ENCODE data around the genes PPP1R14B, GPR137, RPS6KA4 and SLC22A12.

DNA sequence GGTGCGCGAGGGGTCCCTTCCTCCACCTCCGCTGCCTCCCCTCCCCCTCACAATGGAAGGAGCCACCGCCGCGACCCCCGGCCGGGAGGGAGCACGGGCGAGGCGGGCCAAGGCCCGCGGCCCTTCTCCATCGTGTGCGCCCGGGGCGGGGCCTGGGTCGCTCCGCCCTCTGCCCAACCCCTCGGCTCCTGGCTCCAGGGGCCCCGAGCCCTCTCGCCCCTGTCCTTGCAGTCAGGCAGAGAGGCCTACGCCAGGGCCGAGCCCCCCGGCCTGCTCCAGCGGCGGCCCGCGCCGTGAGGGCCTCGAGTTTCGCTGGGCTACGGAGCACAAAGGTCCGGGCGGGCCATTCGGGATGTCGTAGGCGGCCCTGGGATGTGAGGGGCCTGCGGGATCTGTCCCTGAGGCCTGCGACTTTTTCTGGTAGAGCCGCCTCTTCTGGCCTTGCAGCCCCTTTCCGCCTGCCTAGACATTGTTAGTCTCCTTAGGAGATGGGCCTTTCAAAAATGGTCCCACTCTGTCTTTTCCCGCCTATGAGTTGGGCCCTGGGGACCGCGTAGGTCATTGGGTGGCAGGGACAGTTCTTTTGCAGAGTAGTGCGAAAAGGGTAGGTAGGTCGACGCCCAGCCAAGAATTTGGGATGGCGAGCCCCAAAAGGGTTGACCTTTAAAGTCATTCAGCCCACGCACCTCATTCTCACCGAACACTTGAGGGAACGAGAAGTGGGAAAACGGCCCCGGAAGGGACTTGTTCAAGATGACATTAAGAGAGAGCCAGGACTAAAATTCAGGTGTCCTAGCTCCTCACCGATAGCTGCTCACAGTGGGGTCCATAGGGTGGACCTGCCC, 603 bp downstream of the OTUB1 start:
- PRO-cap: no peak

GRCh38 chr11:63996505-63997522, 10.6 kb downstream of the OTUB1 start:
- PRO-cap: no peak

GRCh38 chr11:64036212-64037393, 872 bp downstream of the FLRT1 start:
- PRO-cap: no peak

DNA sequence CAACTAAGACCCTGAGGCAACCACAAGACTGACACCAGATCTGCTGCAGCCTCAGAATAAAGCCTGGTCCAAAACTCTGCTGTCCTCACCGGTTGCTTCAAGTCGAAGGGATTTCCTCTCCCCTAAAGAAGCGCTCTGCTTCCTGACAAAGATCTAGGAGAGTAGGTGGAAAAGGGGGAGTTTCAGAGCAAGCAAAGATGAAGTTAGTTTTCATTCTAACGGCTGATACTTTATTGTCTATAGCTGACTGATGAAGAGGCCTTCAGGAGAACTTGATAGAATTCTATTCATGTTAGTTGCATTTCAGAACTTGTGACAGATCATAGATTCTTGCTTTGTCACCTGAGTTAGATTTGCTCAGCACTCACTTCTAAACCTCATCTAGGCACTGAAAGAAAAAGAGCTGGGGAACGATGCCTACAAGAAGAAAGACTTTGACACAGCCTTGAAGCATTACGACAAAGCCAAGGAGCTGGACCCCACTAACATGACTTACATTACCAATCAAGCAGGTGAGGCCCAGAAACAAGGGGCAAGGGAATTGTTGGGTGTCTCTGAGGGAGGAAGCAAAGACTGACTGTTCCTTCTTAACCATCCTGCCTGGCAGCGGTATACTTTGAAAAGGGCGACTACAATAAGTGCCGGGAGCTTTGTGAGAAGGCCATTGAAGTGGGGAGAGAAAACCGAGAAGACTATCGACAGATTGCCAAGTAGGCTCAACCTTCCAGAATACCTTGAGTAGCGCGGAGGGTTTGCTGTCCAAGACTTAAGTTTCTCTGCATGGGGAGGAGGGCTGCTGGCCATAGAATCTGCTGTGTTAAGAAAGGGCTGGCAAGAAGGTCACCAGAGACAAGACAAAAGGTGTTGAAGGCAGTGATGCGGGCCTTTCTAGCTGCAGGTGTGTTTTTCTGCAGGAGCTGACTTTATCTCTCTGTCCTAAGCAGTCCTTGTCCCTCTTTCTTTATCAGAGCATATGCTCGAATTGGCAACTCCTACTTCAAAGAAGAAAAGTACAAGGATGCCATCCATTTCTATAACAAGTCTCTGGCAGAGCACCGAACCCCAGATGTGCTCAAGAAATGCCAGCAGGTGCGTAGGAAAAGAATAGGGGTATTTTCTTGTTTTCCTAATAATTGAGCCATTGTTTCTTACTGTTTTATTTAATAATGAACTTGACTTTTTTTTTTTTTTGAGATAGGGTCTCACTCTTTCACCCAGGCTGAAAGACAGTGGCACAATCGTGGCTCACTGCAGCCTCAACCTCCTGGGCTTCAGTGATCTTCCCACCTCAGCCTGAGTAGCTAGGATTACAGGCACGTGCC, 9.2 kb upstream of the FERMT3 start:
- PRO-cap: no peak

DNA sequence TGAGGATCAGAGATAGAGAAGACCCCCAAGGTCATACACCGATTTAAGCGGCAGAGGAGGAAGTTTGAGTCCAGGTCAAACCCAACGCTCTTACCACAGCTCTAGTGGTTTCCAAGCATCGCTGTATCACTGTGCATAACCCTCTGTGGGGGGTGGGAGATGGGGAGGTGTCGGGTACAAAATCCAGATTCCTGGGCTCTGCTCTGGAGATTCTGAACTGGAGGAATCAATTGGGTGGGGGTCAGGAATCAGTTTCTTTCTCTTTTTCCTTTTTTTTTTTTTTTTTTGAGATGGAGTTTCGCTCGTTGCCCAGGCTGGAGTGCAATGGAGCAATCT, 694 bp downstream of the DNAJC4 start:
- PRO-cap: no peak

DNA sequence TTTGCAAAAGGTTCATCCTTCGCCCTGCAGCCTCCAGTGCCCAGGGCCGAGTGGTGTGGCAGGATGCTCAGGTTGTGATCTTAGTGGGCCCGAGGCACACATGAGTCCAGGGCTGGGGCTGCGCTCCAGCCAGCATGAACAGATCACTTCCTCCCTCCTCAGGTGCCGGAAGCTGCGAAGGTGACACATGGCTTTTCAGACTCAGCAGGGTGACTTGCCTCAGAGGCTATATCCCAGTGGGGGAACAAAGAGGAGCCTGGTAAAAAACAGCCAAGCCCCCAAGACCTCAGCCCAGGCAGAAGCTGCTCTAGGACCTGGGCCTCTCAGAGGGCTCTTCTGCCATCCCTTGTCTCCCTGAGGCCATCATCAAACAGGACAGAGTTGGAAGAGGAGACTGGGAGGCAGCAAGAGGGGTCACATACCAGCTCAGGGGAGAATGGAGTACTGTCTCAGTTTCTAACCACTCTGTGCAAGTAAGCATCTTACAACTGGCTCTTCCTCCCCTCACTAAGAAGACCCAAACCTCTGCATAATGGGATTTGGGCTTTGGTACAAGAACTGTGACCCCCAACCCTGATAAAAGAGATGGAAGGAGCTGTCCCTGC, 2.6 kb upstream of the ENSG00000286264 start:
- PRO-cap: no peak

DNA sequence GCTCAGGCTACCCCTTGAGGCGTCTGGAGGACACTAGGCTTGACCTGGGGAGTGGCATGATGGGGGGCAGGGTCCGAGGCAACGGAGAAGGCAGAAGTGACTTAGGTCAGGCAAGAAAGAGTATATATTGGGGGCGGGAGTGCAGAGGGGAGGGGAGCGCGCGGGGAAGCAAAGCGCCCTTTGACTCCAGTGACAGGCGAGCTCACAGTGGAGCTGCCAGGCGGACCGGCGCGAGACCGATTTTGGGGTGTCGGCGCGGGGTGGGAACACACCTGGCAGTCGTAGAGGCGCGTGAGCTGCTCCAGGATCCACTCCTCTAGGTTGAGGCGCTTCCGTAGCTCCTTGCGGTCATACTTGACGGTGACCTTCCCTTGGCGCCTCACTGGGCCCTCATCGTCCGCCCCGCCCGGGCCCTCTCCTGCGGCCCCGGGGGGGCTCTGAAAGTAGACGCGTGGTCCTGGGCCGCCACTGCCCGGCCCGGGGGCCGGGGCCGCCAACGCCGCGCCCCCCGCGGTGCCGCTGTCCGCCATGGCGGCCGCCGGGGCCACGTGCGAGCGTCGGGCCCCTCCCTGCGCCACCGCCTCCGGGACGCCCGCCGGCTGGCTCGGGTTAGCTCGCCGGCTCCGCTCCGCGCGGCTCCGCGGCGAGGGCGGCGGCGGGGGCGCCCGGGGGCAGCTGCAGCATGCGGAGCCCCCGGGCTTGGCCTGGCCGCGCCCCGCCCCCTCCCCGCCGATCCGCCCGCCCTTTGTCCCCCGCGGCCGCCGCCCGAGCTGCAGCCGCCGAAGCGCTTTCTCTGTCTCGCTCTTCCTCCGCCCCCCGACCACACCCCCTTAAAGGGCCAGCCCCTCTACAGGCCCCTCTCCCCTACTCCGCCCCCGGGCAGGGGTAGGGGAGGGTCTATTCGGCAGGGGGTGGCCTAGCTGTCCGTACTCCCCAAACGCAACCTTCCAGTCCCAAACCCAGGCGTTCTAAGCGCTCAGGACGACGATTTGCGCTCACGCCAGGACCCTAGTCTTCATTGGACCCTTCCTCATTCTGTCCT, at the start of gene PPP1R14B:
TSS of gene PPP1R14B (minus strand) at position 800 of the 1,042 bp plus-strand sequence.
- PRO-cap: bidirectional peak, plus-strand start at position 189 of the sequence, minus-strand start at position 206 of the sequence; bidirectional peak, plus-strand start at position 239 of the sequence, minus-strand start at position 244 of the sequence; bidirectional peak, plus-strand start at position 747 of the sequence, minus-strand start at position 772 of the sequence

- PRO-cap: no peak
Measured at GRCh38 chr11:64258647-64259405, 7.5 kb downstream of the PLCB3 start.

- PRO-cap: bidirectional peak, plus-strand start at chr11:64285826, minus-strand start at chr11:64285700
Measured at GRCh38 chr11:64285637-64286205, at the start of gene GPR137. TSS of gene GPR137 (plus strand) at chr11:64285848.

DNA sequence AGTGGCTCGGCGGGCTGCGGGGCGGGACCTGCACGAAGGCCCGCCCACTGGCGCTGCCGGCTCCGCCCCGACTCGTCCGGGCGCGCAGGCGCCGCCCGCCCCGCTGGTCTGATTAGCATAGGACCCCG, 111 bp upstream of the ESRRA start:
- PRO-cap: no peak

DNA sequence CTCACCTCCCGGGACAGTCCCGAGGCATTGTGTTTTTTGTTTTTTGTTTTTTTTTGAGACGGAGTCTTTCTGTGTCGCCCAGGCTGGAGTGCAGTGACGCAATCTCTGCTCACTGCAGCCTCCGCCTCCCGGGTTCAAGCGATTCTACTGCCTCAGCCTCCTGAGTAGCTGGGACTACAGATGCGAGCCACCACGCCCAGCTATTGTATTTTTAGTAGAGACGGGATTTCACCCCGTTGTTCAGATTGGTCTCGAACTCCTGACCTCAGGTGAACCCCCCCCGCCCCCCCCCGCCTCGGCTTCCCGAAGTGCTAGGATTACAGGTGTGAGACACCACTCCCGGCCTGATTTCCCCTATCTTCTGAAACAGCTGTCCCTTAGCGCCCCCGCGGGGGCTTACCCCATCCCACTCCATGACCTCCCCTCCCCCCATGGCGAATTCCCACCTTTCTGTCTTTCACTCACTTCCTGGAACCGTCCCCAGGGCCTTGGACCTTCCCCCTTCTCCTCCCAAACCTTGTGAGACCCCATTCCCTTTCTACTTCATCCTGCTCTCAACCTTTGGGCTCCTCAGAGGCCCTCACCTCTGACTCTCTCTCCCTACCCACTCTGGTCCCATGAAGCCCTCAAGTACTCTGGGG, 763 bp downstream of the PRDX5 start:
- PRO-cap: no peak

DNA sequence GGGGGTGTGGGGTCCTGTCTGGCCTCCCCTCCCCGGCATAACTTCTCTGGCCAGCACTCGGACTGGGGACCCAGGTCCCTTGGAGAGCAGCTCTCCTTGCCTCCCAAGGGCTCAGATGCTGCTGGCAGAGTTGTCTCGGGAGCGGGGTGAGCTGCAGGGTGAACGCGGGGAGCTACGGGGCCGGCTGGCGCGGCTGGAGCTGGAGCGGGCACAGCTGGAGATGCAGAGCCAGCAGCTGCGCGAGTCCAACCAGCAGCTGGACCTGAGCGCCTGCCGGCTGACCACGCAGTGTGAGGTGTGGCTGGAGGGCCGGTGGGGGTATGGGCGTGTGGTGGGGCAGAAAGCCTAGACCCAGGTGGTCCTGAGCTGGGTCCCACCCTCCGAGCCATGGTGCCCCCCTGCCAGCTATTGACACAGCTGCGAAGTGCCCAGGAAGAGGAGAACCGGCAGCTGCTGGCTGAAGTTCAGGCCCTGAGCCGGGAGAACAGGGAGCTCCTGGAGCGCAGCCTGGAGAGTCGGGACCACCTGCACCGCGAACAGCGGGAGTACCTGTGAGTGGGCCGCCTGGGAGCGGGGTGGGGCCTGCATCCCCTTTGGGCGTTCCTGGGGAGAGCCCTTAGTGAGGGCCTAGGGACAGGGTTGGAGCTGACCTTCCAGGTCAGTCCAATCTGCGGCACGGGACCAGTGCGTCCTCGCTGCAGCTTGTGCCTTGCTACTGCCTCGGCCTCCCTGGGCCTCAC, 5.8 kb upstream of the RPS6KA4 start:
- PRO-cap: no peak

DNA sequence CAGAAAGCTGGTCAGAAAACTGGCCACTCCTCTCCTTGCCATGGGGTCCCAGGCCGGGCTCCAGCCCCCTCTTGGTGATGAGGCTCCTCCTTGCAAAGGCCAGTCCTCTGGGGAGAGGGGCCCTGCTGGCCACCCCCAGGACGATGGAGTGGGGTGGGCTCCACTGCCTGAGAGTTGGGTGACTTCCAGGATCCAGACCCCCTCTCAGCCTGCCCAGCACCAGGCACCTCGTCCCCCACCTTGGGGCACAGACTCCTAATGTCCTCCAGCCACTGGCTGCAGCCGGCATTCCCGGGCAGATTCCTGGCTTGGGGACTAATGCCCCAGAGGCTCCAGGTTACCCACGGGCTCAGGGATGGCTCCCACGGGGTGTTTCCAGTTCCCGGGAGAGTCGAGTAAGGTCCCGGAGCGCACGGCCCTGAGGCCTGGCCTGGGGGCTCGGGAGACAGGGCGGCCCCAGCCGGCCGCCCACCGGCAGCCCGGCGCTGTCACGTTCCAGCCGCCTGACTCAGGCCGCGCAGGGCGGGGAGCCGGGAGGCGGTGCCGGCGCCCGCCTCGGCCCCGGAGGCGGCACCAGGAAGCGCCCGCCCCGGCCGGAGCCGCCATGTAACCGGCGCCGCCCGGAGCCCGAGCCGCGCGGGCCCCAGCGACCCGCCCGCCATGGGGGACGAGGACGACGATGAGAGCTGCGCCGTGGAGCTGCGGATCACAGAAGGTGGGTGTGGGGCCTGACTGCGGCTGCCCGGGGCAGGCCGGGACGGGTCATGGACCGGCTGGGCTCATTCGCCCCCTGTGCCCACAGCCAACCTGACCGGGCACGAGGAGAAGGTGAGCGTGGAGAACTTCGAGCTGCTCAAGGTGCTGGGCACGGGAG, at the start of gene RPS6KA4:
TSS of gene RPS6KA4 (plus strand) at position 587 of the 874 bp plus-strand sequence.
- PRO-cap: bidirectional peak, plus-strand start at position 635 of the sequence, minus-strand start at position 510 of the sequence

- PRO-cap: no peak
Measured at GRCh38 chr11:64591030-64591375, at the start of gene SLC22A12. TSS of gene SLC22A12 (plus strand) at chr11:64591220.

DNA sequence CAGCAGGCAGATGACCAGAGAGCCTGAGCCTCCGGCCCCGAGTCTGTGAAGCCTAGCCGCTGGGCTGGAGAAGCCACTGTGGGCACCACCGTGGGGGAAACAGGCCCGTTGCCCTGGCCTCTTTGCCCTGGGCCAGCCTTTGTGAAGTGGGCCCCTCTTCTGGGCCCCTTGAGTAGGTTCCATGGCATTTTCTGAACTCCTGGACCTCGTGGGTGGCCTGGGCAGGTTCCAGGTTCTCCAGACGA, 278 bp downstream of the SLC22A12 start:
- PRO-cap: no peak

DNA sequence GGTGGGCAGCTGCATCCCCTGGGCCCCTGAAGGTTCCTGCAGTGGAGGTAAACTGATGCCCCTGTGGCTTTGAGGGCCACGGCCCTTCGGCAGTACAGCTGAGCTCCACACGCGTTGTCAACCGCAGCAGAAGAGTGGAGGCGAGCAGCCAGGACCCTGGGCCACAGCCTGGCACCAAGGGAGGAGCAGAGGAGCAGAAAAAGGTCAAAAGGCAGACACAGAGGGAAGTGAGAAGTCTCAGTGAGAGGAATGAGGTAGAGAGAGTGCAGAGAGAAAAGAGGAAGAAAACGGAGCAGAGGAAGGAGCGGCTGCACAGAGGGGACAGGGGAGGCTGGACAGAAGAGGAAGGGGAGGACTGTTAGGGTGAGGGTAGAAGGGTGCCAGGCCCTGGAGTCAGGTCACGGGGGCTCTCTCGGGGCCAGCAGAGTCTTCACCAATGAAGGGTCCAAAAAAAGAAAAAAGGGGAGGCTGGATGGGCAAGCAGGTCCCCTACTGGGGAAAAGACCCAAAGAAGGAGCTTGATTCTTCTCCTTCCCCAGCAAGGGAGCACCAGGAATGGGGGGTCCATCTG, 64.2 kb downstream of the SLC22A12 start:
- PRO-cap: no peak

GRCh38 chr11:64742711-64743736, 918 bp downstream of the RASGRP2 start:
- PRO-cap: bidirectional peak, plus-strand start at chr11:64743125, minus-strand start at chr11:64742953; bidirectional peak, plus-strand start at chr11:64743525, minus-strand start at chr11:64743450

- PRO-cap: unidirectional peak, plus-strand start at chr11:64743851
Measured at GRCh38 chr11:64743737-64743882, 332 bp downstream of the RASGRP2 start.

GRCh38 chr11:64758936-64759646, 683 bp downstream of the PYGM start:
- PRO-cap: no peak

DNA sequence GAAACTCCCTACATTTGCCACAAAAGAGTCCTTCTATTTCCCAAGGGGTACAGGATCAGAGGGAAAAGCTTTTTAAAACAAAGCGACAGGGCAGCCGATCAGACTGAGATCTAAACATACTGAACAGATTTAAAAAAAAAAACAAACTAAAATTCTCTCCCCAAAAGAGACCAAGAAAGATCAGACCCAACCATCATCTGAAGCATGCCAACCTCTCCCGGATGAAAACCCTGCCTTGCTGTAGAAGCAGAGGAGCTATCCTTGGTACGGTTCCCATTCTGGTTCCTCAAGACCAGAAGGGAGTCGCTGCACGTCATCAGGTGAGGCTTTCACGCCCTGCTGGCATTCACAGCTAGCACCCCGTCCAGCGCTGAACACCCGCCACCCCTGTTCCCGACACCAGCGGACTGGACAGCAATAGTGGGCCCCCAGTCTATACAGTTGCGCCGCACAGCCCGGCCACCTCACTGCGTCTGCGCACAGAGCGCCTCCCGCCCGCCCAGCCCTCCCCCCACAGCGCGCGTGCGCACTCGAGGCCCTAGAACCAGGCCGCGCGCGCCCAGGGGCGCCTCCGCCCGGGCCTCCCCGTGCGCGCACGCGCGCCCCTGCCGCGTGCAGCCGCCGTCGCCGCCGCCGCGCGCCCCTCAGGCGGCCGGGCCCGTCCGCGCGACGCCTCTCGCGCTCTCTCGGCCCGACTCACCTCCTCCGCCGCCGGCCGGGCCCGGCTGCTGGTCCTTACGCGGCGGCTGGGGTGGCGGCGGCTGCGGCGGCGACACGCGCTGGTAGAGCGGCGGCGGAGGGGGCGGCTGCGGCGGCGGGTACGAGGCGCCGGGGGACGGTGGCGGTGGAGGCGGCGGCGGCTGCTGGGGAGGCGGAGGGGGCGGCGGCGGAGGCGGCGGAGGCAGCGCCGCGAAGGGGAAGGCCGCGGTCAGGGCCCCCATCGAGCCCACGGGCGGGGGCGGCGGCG, 772 bp downstream of the SF1 start:
- PRO-cap: bidirectional peak, plus-strand start at position 541 of the sequence, minus-strand start at position 409 of the sequence

Data from penis (tissue), 1 donor.